Esophagus muscularis mucosa (tissue), 4 donors: ENCODE results near the genes MYH4 and PIRT.

GRCh38 chr17:10171584-10172506, 26.6 kb downstream of the GAS7 start:
- PRO-cap, result no peak
- RAMPAGE, long total RNA, 4 experiments, result no peak in any of the 4 experiments

DNA sequence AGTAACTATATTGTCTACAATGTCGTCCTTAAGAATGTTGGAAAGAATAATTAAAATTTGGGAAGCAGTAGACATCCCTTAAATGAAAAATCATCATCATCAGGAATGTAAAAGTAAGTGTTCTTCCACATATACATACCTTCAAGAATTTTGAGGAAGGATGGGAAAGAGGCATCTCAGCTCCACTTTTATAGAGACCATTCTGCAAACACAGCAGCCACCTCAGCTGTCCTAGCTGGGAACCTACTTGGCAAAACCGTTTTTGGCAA, at the start of gene MYH4:
Gene MYH4, minus strand, starts transcription at position 162 of the 269 bp plus-strand sequence.
- PRO-cap, result no peak
- RAMPAGE, long total RNA, 4 experiments, result no peak in any of the 4 experiments

- PRO-cap, result no peak
- RAMPAGE, long total RNA, 4 experiments, result no peak in any of the 4 experiments
Measured at GRCh38 chr17:10605237-10605698, 51.8 kb downstream of the MYH3 start.

DNA sequence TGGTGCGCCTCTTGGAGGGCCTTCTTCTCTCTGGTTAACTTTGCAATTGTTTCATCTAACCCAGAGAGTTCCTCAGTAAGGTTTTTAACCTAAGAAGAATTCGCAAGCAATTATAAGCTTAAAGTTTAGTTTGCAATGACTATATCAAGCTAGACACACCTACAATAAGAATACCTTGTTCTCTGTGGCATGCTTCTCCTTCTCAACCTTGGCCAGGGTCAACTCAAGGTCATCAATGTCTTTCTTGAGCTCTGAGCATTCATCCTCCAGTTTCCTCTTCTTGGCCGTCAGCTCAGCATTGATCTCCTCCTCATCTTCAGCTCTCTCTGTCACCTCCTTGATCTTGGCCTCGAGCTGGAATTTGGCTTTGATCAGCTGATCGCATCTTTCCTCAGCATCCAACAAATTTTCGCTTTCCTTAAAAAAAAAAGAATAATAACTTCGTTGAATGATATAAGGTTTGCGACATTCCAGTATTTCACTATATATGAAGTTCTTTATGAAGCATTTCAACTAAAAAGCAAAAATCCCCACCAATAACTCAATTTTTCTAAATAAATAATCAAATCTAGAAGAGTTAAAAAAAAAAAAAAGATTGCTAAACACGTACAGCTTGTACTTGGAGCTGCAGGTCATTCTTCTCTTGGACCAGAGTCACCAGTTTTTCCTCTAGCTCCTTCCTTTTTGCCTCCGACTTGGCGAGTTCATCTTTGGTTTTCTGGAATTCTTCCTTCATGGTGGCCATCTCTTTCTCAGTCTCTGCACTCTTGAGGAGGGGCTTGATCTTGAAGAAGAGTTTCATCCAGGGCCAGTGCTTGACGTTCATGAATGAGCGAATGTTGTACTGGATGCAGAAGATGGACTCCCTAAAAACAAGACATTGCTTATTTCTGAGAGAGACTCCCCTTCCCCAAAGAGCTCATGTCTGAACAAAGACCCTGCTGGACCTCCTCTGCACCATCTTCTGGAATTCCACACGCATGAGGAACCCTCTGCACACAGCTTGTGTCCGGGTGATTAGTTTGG, 17.4 kb downstream of the MYH3 start:
- PRO-cap, result no peak
- RAMPAGE, long total RNA, 4 experiments, result no peak in any of the 4 experiments

- PRO-cap, result unidirectional peak, minus-strand start at chr17:10738835
- RAMPAGE, long total RNA, 4 experiments, result no peak in any of the 4 experiments
Measured at GRCh38 chr17:10738398-10739106, 8.7 kb upstream of the TMEM220 start.

GRCh38 chr17:10754870-10755791, 25.3 kb upstream of the TMEM220 start:
- PRO-cap, result no peak
- RAMPAGE, long total RNA, 4 experiments, result no peak in any of the 4 experiments

DNA sequence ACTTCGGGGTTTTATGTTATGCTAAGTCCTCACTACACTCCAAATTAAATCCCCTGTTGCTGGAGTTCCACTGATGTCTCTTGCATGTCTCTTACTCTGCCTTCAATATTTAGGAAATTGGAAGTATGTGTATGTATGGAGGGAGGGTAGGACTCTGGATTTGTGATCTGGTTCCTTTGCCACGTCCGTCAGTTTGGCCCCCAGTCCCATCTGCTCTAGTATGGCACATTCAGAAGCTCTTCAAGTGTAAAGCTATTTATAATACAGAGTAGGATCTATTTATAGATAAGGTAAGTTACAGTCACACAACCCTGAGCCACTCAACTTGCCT, 19.1 kb downstream of the TMEM238L start:
- PRO-cap, result no peak
- RAMPAGE, long total RNA, 4 experiments, result no peak in any of the 4 experiments

DNA sequence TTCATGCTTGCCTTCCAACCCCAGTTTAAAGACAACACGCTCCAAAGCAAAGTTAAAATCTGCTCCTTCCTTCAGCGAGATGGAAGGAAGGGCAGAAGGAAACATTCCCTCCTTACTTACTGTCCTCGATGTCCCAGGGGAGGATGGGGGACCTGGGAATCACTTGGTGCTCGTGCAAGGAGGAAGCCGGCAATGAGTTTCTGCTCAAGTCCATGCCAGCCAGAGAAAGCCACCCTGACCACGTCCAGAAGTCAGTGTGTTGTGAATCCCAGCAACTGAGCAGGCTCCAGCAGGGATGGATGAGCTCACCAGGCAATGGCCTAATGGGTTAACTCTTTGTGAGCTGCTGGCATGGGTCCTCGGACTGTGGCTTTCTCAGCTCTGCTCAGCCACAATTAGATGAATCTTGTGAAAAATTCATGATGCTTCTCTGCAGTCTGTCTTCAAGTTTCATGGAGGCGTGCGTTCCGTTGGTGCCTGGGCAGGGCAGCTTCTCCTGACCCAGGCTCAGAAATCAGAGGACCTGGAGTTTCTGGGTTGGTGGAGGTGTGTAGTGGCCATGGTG, at the start of gene PIRT:
Gene PIRT, minus strand, starts transcription at position 263 of the 565 bp plus-strand sequence.
- PRO-cap, result no peak
- RAMPAGE, long total RNA, 4 experiments, result start-site peak on the minus strand in 3 of 4 experiments, centred at positions 249 to 262 of the sequence, 23 to 28 reads per replicate

- PRO-cap, result no peak
- RAMPAGE, long total RNA, 4 experiments, result no peak in any of the 4 experiments
Measured at GRCh38 chr17:11618856-11619197, 20.6 kb downstream of the DNAH9 start.

DNA sequence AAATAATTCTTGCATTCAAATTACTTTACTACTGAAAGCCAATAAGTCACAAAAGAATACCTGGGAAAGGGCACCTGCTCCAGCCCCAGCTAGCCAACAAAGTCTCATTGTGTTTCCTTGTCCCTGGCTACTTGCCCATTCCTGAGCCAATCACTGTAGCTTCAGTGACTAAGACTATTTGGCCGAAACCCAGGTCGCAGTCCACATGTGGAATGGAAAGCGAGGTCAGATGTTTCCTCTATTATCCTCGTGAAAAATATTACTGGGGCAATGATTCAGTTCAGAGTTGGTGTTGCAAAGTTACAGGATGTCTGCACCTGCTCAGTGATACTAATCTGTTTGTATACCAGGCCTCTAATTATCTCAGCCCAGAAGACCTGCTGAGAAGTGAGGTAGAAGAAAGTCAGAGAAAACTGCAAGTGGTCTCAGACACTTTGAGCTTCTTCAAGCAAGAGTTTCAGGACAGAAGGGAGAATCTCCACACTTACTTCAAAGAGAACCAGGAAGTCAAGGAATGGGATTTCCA, 21.0 kb downstream of the DNAH9 start:
- PRO-cap, result no peak
- RAMPAGE, long total RNA, 4 experiments, result no peak in any of the 4 experiments

DNA sequence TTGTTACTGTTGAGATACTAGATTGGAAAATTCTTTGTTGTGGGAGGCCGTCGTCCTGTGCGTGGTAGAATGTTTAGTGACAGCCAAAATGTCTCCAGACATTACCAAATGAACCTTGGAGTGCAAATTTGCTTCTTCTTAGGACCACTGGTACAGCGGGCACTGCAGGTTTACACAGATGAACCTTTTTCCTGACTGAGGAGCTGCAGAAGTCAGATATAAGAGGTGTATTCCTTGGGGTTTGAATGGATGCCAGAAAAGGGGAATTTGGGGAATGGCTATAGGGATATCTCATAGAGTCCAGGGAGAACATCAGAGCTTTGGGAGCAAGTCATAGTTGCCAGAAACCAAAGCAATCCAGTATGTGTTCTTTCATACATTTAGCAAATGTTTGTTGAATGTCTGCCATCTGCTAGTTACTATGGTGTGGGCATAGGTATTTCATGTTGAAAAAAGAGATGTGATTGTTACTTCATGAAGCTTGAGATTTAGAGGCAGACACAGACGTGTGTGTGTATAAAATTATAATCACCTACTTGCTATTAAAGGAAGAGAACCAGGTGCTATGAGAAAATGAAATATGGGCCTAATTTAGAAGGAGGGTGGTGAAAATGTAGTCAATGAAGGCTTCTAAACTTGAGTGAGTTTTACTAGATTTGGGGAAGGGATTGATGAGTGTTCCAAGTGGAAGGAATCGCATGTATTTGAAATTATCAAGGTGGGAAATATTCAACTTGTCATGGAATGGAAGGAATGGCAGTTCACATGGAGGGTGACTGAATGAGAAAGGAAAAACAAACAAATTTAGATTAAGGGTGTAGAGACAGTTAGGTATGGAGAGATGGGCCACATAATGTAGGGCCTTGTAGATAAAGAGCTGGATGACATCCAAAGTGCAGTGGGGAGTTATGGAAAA, 47.0 kb downstream of the MAP2K4 start:
- PRO-cap, result no peak
- RAMPAGE, long total RNA, 4 experiments, result no peak in any of the 4 experiments

GRCh38 chr17:12077734-12078278, 57.1 kb downstream of the MAP2K4 start:
- PRO-cap, result no peak
- RAMPAGE, long total RNA, 4 experiments, result no peak in any of the 4 experiments

GRCh38 chr17:12150212-12150748, 129.6 kb downstream of the MAP2K4 start:
- PRO-cap, result no peak
- RAMPAGE, long total RNA, 4 experiments, result no peak in any of the 4 experiments

GRCh38 chr17:12664829-12665269, 841 bp upstream of the MYOCD start:
- PRO-cap, result bidirectional peak, plus-strand start at chr17:12665156, minus-strand start at chr17:12665078
- RAMPAGE, long total RNA, 4 experiments, result no peak in any of the 4 experiments

GRCh38 chr17:12667219-12667792, 1.6 kb downstream of the MYOCD start:
- PRO-cap, result unidirectional peak, minus-strand start at chr17:12667445
- RAMPAGE, long total RNA, 4 experiments, result no peak in any of the 4 experiments

DNA sequence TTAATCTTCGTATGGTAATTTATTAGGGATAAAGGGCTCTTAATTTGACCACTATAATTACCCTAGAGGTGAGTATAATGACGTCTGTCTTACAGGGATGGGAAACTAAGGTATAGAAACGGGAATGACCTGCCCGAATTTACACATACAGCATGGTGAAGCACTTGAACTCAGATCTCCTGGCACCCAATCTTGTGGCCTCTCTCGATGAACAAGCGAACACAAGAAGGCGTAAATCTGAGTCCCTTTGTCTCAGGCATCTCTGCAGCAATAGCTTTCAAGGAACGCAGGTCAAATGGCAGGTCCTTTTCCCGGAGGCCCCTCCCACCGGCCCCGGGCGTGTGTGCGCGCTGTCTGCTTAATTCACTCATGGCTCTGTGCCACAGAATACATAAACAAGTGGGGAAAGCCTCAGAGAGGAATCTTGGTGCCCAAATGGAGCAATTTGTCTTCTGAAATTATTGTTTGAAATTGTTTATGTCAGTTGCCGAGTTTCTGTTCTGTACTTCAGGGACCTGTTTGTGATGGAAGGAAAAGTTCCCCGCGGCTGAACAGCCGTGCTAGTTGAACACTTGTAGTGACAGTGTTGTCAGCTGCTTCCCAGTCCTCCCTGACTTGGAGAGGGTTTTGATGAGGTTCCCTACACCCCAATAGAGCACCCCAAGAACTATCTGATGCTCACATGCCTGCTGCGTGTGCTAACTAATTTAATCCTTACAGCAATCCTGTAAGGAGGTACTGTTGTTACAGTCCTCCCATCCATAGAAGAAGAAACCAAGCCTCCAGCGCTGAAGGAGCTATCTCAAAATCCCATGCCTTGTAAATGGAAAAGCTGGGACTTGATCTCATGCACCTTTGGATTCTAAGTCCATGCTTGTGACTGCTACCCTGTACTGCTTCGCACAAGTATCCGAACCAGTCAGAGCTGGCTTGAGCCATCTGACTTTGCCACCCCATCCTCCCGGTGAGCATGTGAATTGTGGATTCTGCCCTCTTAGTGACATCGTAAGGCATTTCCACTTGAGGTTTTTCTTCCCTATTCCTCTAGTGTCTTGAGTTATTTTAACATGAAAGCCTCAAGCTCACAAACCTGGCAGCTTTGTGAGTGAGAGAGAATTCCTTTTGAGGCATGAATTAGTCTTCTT, 14.9 kb downstream of the MYOCD start:
- PRO-cap, result bidirectional peak, plus-strand start at position 505 of the sequence, minus-strand start at position 272 of the sequence
- RAMPAGE, long total RNA, 4 experiments, result no peak in any of the 4 experiments

GRCh38 chr17:12732039-12732552, 57.2 kb upstream of the ARHGAP44 start:
- PRO-cap, result no peak
- RAMPAGE, long total RNA, 4 experiments, result no peak in any of the 4 experiments

DNA sequence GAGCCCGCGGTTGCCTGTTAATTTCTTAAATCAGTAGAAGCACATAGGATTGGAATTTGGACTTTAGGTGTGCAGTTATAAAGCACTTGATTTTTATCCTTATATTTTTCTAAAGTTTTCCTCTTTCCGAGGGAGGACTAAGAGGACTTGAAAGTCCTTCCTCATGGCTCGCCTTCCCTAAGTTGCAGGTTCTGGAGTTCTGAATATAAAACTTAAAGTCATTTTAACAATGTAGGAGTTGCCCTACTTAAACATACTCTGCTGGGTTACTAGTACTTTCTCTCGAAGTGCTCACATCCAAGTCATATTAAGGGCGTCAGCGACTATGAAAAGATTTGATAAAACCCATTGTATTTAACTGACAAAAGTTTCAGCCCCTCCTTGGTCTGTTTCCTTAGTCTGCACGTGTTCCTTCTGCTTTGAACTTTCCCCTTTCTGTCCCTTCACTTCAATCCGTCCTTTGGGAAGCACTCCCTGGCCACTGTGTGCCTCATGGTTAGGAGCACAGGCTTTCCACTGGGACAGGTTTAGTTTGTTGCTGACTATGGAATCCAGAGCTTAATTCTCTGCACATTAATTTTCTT, 3.3 kb downstream of the ARHGAP44 start:
- PRO-cap, result no peak
- RAMPAGE, long total RNA, 4 experiments, result no peak in any of the 4 experiments

GRCh38 chr17:13940966-13941399, 128.3 kb upstream of the COX10 start:
- PRO-cap, result no peak
- RAMPAGE, long total RNA, 4 experiments, result no peak in any of the 4 experiments

GRCh38 chr17:14196408-14196929, 40.2 kb downstream of the CDRT15 start:
- PRO-cap, result no peak
- RAMPAGE, long total RNA, 4 experiments, result no peak in any of the 4 experiments